Rectum (tissue), 1 donor: ENCODE measurements around the gene TMIGD1.

DNA sequence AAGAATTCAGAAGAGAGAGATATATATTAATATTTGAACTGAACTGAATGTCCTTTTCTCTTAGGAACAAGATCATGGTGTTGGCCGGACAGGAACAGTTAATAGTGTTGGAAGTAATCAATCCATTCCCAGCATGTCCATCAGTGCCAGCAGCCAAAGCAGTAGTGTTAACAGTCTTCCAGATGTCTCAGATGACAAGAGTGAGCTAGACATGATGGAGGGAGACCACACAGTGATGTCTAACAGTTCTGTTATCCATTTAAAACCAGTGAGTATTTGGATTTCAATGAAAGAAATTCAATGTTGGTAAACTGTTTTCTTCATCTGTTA lies 68.6 kb downstream of the ABHD15 start:
- PRO-cap, result no peak

GRCh38 chr17:29502475-29502941 lies 64.3 kb downstream of the ABHD15 start:
- PRO-cap, result no peak

DNA sequence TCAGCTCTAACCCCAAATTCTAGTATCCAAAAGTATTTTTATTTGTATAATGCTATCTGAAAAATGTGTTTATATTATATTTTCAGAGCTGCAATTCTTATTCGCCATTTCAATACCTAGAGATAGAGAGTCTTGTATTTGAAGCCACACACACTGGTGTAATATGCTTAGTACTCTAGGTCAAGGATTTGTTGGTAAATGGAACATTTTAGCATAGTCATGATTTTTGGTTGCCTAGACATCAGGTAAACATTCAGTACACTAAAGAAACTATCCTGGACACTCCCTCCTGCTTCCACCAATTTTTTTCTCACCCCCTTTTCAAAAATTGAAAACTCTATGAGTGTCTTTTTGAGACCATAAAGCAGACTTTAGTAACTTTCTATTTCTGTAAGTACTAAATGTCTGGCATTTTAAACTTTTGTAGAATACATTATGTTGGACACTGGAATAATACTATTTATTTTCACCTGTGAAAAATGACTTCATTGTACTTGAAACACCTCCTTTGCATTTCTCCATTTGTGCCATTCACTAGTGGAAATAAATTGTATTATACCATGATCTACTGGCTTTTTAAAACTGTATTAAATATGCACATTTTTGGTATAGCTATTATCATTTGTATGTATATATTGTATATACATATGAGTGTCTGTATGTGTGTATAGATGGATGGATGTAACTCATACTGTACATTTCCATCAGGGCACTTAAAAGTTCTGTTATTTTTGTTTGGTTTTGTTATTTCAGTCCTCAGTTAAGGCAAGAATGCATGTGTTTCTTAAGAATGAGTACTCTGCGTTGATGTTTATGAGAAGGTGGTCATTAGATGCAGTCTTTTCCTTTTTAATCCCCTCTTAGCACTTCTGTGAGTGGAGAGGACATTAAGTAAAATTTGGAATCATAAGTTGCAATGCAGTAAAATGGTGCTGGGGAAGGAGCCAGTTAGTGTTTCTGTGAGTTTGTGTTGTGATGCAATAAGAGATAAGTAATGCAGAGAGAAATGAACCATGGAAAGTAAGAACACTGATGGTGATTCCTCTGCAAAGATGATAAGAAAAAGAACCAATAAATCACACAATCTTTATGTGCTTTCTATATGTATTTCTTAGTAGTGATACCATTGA lies 20.4 kb downstream of the ABHD15 start:
- PRO-cap, result no peak

DNA sequence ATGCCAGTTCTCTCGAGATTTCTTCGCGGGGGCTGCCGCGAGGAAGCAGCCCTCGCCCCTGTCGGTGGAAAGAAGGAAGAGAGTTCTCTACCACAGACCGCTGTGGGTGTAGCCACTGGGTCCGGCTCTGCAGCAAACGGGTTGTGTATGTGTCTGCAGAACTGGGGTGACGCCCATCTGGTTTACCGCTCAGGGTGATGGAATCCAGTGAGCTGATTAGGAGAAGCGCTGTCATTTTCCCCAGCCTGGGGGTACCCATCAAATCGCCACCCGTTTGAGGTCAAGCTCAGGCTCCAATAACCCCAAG lies 7.7 kb downstream of the CORO6 start:
- PRO-cap, result no peak

DNA sequence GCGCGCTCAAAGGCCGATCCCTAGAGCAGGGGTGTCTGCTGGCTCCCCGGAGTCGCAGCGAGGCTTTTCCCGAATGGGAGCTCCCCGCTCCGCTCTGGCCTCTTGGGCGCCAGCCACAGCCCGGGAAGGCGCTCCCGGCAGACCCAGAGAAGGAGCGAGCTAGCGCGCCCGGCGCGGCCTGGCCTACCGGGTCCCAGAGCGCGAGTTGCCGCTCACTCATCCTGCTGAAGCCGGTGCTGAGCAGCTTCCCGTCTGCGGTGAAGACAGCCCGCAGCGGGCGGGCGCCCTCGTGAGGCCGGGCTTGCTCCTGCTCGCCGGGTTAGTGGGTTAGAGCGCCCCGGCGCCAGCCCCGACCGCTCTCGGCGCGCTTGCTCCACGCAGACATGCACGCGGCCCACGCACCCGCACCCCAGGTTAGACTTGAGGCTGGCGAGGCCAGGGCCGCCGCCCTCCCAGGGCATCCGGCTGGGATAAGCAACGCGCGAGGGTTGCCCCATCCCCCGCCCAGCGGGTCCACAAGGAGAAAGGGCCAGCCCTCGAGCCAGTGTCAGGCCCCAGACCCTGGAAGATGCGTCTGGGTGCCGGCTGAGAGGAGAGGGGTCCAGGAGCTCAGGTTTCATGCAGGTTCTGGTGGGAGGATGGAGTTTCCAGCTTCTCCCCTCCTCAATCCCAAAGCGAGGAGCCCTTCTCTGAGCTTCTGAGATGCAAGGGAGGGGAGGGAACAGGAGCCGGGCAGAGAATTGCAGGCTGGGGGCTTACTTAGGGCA lies 4.7 kb downstream of the CORO6 start:
- PRO-cap, result unidirectional peak, minus-strand start at position 202 of the sequence

- PRO-cap, result no peak
Observed at GRCh38 chr17:29677503-29678112, 54.9 kb upstream of the CORO6 start.

DNA sequence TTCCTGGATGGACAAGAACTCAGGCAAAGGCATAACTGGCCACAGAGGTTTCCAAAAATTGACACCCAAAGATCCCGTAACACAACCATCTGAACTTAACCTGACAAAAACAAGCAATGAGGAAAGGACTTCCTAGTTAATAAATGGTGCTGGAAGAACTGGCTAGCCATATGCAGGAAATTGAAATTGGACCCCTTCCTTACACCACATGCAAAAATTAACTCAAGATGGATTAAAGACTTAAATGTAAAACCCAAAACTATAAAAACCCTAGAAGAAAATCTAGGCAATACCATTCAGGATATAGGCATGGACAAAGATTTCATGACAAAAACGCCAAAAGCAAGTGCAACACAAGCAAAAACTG lies 23.9 kb downstream of the SSH2 start:
- PRO-cap, result no peak

DNA sequence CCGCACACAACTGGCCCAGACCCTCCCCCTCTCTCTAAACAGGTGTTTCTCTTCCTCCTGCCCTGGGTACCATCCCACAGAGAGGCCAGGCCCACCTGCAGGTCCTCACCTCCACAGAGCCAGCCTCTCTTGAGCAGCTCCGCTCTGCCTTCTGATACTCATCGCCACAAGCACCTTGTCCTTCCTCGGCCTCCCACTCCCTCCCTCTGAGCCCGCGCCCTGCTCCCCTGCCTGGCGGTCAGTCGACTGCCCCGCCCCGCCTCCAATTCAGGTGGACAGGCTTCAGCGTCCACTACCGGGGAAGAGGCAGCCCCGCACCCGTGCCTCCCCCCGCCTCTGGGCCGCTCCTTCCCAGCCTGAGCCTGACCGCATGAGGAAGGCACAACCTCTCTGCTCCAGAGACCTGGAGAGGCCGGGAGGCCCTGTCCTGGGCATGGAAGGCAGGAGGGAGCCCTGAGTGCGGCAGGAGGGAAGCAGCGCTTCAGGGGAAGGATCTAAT lies 2.8 kb upstream of the SLC6A4 start:
- PRO-cap, result no peak

DNA sequence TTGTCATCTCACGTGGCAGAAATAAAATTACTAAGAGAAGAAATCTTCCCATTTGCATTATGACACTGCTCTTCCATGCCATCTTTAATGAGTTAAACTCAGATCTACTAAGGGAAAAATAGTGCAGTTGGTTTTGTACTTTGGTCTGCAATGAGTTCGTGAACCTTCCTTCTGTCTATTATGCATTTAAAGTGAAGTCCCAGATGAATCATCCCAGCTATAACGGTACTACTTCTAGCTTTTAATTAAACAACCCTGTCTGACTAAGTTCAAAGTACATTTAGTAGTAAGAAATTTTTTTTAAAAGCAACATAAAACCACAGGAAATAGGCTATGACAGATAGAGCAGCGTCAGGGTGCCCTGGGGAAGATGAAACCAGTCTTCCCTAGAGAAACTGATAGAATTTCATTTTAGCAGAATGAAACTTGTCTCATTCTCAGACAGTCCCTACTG lies 1.8 kb downstream of the TMIGD1 start:
- PRO-cap, result bidirectional peak, plus-strand start at position 343 of the sequence, minus-strand start at position 86 of the sequence

GRCh38 chr17:30333974-30334173 lies at the start of gene TMIGD1:
TMIGD1 (minus strand) TSS chr17:30334057.
- PRO-cap, result unidirectional peak, minus-strand start at chr17:30334057

- PRO-cap, result no peak
Observed at GRCh38 chr17:30465179-30466035, 11.8 kb upstream of the GOSR1 start.

DNA sequence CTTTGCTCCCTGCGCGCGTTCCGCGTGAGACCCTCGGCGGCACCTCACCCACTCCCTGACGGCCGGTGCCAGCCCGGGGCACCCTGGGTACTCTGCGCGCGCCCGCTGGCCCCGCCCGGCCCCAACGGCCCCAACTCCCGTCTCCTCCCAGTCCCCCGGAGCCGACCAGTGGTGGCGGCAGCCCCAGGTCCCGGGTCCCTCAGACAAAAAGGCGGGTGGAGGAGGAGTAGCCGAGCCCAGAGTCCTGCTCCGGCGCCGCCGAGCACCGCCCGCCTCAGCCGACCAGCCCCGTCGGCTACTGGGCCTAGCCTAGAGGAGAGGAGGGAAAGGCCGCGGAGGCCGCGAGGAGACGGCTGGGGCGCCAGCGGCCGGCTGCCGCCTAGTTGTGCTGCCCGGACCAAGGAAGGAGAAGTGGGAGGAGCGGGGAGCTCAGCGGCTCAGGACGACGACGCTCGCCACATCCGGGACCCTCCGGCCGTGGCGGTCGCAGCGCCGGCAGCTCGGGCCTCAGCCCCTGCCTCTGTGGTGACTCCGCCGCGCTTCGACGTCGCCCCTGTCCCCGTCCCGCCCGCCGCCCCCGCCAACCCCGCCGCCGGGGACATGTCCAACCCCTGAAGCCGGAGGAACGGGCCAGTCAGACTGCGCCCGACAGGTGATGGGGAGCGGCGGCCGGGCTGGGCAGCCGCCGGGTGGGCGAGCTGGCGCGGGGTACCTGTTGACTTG lies 123.2 kb downstream of the GOSR1 start:
- PRO-cap, result bidirectional peak, plus-strand start at position 150 of the sequence, minus-strand start at position 57 of the sequence; bidirectional peak, plus-strand start at position 312 of the sequence, minus-strand start at position 516 of the sequence; bidirectional peak, plus-strand start at position 637 of the sequence, minus-strand start at position 577 of the sequence

GRCh38 chr17:30735274-30735983 lies 89.1 kb downstream of the CRLF3 start:
- PRO-cap, result no peak

- PRO-cap, result bidirectional peak, plus-strand start at chr17:30950954, minus-strand start at chr17:30950775
Observed at GRCh38 chr17:30950462-30951122, 20.2 kb upstream of the RNF135 start.

- PRO-cap, result no peak
Observed at GRCh38 chr17:30956738-30957242, 14.0 kb upstream of the RNF135 start.

DNA sequence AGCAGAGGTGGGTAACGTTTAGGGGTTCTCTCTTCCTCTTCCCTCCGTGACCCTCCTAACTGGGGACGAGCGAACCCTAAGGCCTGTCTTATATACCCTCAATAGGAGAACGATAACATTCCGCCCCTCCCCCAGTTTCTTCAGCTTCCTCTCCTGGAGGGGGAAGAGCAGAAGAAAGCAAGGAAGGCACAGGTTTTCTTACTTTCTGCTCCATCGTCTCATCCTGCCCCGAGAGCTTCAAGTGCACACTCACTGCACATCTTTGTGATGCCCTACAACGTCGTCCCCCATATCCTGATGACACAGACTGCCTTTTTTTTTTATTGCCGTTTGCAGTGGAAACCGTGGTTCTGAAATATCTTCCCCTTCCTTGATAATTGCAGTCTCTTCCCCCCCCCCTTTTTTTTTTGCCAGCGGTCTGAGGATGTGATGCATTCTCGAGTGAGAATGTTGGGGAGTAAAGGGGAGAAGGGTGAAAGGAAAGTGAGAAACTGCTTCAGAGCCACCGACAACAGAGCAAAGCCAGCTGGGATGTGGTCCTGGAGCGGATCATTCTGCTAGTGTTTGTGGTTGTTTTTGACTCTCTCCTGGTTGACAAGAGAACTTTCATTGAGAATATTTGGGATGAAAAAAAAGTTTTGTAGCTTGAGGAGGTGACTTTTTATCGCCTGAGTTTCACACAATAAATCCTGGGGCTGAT lies 1.1 kb downstream of the NF1 start:
- PRO-cap, result unidirectional peak, minus-strand start at position 264 of the sequence

GRCh38 chr17:31177249-31177964 lies 82.6 kb downstream of the NF1 start:
- PRO-cap, result no peak

GRCh38 chr17:31310874-31311422 lies 2.9 kb downstream of the EVI2B start:
- PRO-cap, result bidirectional peak, plus-strand start at chr17:31311162, minus-strand start at chr17:31311075

GRCh38 chr17:31486539-31486997 lies 95.1 kb downstream of the RAB11FIP4 start:
- PRO-cap, result no peak

DNA sequence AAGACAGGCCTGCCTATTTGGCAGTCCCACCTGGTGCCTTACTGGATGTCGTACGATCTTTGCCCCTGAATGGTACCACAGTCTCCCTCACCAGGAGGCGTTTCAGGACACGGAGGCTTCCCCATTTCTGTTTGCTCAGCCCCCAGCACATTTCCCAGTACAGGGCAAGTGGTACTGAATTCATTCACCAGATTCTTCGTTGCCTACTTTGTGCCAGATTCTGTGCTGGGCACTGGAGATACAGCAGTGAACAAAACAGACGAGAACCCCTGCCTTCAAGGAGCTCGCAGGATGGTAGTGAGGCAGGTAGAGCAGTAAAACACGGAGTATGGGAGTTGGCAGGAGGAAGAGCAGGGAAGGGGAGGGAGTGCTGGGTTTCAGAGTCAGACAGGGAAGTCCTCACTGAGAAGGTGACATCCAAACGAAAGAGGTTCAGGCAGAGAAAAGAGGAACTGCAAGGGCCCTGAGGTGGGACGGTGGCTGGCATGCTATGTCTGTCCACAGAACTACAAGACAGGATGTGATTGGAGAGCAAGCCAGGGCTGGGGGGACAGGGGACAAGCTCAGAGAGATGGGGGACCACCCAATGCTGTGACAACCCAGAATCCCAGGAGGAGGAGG lies 99.7 kb downstream of the RAB11FIP4 start:
- PRO-cap, result bidirectional peak, plus-strand start at position 402 of the sequence, minus-strand start at position 299 of the sequence